Measurements from ENCODE around the genes NLRP9, RFPL4AL1, ZNF444, GALP, ZSCAN5A and TRAPPC2B.

GRCh38 chr19:55707275-55708475, 30.5 kb downstream of the NLRP9 start:
- PRO-cap = no peak
- RAMPAGE, long total RNA, 5 experiments = no peak in any of the 5 experiments
- RRBS = no CpG with 5 or more reads among the region's 9 CpGs

- PRO-cap = unidirectional peak, plus-strand start at chr19:55712736
- RAMPAGE, long total RNA, 5 experiments = no peak in any of the 5 experiments
- RRBS = no CpG with 5 or more reads among the region's 6 CpGs
Observed at GRCh38 chr19:55712345-55712810, 25.8 kb downstream of the NLRP9 start.

GRCh38 chr19:55738225-55738714, at the start of gene NLRP9:
NLRP9 (minus strand) TSS chr19:55738402.
- PRO-cap = no peak
- RAMPAGE, long total RNA, 5 experiments = no peak in any of the 5 experiments
- RRBS = no CpG with 5 or more reads among the region's 3 CpGs

DNA sequence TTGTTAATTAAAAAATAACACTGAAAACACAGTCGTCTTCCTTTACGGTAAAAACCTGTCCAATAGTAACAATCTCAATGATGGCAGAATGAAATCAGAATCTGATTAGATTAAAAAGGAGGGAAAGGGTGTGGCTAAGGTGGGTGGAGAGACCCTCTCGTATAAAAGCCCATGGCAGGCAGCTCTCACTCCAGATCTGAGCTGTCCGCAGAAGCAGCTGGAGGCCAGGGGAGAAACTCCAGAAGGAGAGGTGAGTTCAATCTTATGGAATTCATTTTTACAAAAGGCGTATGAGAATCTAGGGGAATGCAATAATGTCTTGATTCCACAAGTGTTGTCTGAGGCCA, at the start of gene RFPL4AL1:
Gene RFPL4AL1 (plus strand): TSS at position 193 of the 347 bp plus-strand sequence.
- PRO-cap = no peak
- RAMPAGE, long total RNA, 5 experiments = no peak in any of the 5 experiments
- RRBS = no CpG with 5 or more reads among the region's 5 CpGs

GRCh38 chr19:56110443-56110978, 10.6 kb downstream of the ZNF787 start:
- PRO-cap = unidirectional peak, plus-strand start at chr19:56110858
- RAMPAGE, long total RNA, 5 experiments = no peak in any of the 5 experiments
- RRBS = no CpG with 5 or more reads among the region's 6 CpGs

GRCh38 chr19:56118519-56119399, 2.3 kb downstream of the ZNF787 start:
- PRO-cap = no peak
- RAMPAGE, long total RNA, 5 experiments = no peak in any of the 5 experiments
- RRBS = no CpG with 5 or more reads among the region's 7 CpGs

- PRO-cap = bidirectional peak, plus-strand start at chr19:56141196, minus-strand start at chr19:56140657; unidirectional peak, plus-strand start at chr19:56141287
- RAMPAGE, long total RNA, 5 experiments = start-site peak on the plus strand in 3 of 5 experiments, at chr19:56141253-56141355 at its widest, 16 to 48 reads per replicate
- RRBS = 2% methylated on average over 5 of the region's 38 CpGs
Observed at GRCh38 chr19:56140949-56141479, at the start of gene ZNF444. ZNF444 (plus strand) TSS chr19:56141287.

- PRO-cap = no peak
- RAMPAGE, long total RNA, 5 experiments = no peak in any of the 5 experiments
- RRBS = no CpG with 5 or more reads among the region's 7 CpGs
Observed at GRCh38 chr19:56144000-56144541, 3.0 kb downstream of the ZNF444 start.

GRCh38 chr19:56146715-56147322, 5.7 kb downstream of the ZNF444 start:
- PRO-cap = no peak
- RAMPAGE, long total RNA, 5 experiments = start-site peak on the plus strand in 1 of 5 experiments, at chr19:56147015-56147122 at its widest, 36 reads per replicate
- RRBS = 95% methylated on average over 16 of the region's 45 CpGs

DNA sequence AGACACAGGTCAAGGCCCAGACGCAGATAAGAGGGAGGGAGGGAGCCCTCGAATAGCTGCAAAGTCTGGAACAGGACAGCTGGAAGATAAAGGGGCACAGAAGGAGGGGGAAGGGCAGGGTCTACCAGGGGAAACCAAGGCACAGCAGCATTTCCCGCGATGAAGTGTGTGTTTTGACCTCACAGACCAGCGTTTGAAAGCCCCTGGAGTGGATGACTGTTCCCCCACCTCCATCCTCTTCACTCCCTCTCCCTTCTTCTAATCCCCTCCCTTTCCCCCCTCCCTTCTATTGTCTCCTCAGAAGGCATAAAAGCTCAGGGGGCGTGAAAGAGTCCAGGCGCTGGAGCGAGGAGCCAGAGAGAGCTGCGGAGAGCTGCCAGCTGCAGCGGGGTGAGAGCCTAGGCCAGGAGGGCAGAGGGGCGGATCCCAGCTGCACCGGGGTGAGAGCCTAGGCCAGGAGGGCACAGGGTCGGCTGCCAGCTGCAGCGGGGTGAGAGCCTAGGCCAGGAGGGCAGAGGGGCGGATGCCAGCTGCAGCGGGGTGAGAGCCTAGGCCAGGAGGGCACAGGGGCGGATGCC, at the start of gene GALP:
Gene GALP (plus strand): TSS at position 336 of the 578 bp plus-strand sequence.
- PRO-cap = no peak
- RAMPAGE, long total RNA, 5 experiments = no peak in any of the 5 experiments
- RRBS = no CpG with 5 or more reads among the region's 17 CpGs

DNA sequence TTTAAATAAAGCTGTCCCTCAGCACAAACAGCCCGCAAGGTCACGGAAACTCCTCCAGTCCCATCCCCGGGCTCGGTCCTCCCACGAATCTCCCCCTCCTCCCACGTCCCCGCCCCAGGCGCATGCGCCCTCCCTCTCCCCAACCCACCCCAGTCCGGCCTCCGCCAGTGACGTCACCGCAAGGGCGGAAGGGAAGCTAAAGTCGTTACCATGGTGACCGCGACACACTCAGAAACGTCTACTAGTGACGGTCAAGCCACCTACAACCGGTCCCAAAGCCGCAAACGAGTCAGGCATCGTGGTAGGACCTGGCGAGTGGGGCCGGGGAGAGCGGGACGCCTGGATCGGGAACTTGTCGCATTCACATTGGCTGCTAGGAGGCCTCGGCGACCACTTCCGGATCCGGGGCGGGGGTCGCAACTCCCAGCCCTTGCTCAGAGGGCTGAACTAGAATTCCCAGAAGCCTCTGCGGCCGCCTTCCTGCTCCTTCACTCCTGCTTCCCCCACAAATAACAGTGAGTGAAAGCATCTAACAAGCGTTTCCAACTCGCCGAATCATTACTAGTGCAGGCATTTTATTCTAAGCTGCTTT, at the start of gene ZSCAN5A:
Gene ZSCAN5A (minus strand): TSS at position 368 of the 592 bp plus-strand sequence.
- PRO-cap = unidirectional peak, minus-strand start at position 91 of the sequence; unidirectional peak, minus-strand start at position 368 of the sequence
- RAMPAGE, long total RNA, 5 experiments = start-site peak on the minus strand in 4 of 5 experiments, centred at positions 361 to 374 of the sequence, 23 to 139 reads per replicate
- RRBS = 1% methylated on average over 24 of the region's 40 CpGs

- PRO-cap = bidirectional peak, plus-strand start at chr19:56368453, minus-strand start at chr19:56368234
- RAMPAGE, long total RNA, 5 experiments = start-site peak on the plus strand in 5 of 5 experiments, at chr19:56368299-56368388 at its widest, 21 to 136 reads per replicate; start-site peak on the minus strand in 1 of 5 experiments, at chr19:56367875-56368489 at its widest, 10 to 18 reads per replicate
- RRBS = 16% methylated on average over 12 of the region's 65 CpGs
Observed at GRCh38 chr19:56367831-56368660, 25.3 kb downstream of the ZNF582 start.

GRCh38 chr19:56613437-56614138, 18.5 kb downstream of the ZNF71 start:
- PRO-cap = unidirectional peak, minus-strand start at chr19:56613766
- RAMPAGE, long total RNA, 5 experiments = no peak in any of the 5 experiments
- RRBS = no CpG with 5 or more reads among the region's 7 CpGs

DNA sequence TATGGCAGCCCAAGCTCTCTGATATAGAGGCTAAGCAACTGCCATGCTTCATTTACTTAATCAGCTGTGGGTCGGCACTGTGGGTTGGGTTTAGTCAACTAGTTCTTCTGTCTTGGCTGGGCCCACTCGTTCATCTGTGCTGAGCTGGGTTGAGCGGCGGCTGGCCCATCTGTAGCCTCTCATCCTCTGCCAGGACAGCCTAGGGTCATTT, 6.5 kb upstream of the ZNF835 start:
- PRO-cap = no peak
- RAMPAGE, long total RNA, 5 experiments = no peak in any of the 5 experiments
- RRBS = no CpG with 5 or more reads among the region's 4 CpGs

GRCh38 chr19:56838663-56839514, 1.6 kb downstream of the PEG3 start:
- PRO-cap = no peak
- RAMPAGE, long total RNA, 5 experiments = no peak in any of the 5 experiments
- RRBS = no CpG with 5 or more reads among the region's 42 CpGs

DNA sequence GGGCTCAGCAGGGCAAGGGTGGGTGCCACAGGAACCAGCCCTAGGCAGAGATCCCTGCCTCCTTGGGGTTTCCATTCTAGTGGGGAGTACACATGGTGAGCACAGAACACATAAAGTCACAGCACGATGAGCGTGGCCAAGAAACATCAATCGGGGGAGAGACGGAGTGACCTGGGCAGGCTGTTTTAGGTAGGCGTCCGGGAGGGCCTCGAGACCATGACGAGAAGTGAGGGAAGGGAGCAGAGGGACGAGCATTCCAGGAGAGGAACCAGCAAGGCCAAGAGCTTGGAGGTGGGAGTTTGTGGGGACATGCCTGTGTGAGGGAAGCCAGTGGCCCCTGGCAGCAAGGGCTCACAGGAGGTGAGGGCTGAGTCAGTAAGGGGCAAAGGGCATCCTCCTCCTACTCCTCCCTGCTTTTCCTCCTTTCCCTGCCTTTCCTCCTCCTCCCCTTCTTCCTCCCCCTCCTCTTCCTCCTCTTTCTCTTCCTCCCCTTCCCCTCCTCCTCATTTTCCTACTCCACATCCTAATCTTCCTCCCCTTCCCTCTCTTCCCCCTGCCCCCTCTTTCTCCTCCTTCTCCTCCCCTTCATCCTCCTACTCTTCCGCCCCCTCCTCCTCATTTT, 126.4 kb upstream of the PEG3 start:
- PRO-cap = no peak
- RAMPAGE, long total RNA, 5 experiments = no peak in any of the 5 experiments
- RRBS = no CpG with 5 or more reads among the region's 10 CpGs

GRCh38 chr19:56974831-56975538, 134.5 kb upstream of the PEG3 start:
- PRO-cap = no peak
- RAMPAGE, long total RNA, 5 experiments = no peak in any of the 5 experiments
- RRBS = no CpG with 5 or more reads among the region's 9 CpGs

DNA sequence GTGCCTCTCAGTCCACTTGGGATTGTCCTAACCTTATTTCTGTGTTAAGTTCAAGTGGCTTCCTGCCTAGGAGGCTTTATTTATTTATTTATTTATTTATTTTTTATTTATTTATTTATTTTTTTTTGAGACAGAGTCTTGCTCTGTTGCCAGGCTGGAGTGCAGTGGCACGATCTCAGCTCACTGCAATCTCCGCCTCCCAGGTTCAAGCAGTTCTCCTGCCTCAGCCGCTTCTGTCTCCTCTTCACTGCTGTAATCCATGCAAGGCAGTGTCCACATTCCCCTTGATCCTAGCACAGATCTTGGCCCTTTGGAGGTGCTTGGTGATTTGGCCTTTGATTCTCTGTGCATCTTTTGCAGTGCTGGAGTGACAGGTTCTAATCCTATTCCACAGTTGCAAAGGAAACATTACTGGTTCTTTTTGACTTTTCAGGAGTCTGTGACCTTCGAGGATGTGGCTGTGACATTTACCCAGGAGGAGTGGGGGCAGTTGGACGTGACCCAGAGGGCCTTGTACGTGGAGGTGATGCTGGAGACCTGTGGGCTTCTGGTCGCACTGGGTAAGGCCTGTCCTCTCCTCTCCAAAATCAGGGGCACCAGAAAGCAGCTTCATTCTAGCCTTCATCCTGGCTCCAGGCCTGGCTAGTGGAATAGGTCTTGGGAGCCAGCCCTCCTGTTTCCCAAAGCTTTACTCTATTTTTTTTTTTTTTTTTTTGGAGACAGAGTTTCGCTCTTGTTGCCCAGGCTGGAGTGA, 4.0 kb downstream of the ZNF460 start:
- PRO-cap = no peak
- RAMPAGE, long total RNA, 5 experiments = start-site peak on the plus strand in 2 of 5 experiments, centred at positions 501 to 506 of the sequence, 13 to 48 reads per replicate
- RRBS = no CpG with 5 or more reads among the region's 8 CpGs

- PRO-cap = bidirectional peak, plus-strand start at chr19:57363558, minus-strand start at chr19:57363199
- RAMPAGE, long total RNA, 5 experiments = start-site peak on the plus strand in 5 of 5 experiments, at chr19:57363413-57363734 at its widest, 49 to 310 reads per replicate
- RRBS = no CpG with 5 or more reads among the region's 51 CpGs
Observed at GRCh38 chr19:57362869-57363732, at the start of gene TRAPPC2B. TRAPPC2B (plus strand) TSS chr19:57363551.

DNA sequence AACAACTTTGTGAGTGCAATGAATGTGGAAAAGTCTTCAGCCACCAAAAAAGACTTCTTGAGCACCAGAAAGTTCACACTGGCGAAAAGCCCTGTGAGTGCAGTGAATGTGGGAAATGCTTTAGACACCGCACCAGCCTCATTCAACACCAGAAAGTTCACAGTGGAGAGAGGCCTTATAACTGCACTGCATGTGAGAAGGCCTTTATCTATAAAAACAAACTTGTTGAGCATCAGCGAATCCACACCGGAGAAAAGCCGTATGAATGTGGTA, 11.4 kb downstream of the ZNF549 start:
- PRO-cap = no peak
- RAMPAGE, long total RNA, 5 experiments = no peak in any of the 5 experiments
- RRBS = no CpG with 5 or more reads among the region's 5 CpGs